Neuron (in vitro differentiated cells): ENCODE results near the genes ANO10 and ZNF197.

DNA sequence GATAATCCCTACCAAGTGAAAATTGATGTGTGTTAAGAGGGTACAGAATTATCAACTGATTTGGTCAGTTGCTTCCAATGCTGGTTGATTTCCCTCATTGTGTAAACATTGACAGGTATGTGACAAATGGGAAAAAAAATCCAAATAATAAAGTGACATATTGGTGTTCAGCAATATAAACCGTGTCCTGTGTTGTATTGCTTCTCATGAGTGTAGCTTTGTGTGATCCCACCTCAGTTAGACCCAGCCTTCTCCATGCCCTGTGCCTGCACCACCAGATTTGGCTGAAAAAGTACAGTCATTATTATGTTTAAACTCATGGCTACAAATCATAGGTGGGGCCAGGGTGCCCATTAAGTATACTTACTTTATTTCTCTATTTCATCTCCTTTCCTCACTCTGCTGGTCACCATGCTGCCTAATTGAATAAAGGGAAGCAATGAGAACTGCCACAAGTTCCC is 64.7 kb downstream of the SNRK start:
- PRO-cap, result no peak

GRCh38 chr3:43417099-43417905 is 131.0 kb downstream of the SNRK start:
- PRO-cap, result no peak

DNA sequence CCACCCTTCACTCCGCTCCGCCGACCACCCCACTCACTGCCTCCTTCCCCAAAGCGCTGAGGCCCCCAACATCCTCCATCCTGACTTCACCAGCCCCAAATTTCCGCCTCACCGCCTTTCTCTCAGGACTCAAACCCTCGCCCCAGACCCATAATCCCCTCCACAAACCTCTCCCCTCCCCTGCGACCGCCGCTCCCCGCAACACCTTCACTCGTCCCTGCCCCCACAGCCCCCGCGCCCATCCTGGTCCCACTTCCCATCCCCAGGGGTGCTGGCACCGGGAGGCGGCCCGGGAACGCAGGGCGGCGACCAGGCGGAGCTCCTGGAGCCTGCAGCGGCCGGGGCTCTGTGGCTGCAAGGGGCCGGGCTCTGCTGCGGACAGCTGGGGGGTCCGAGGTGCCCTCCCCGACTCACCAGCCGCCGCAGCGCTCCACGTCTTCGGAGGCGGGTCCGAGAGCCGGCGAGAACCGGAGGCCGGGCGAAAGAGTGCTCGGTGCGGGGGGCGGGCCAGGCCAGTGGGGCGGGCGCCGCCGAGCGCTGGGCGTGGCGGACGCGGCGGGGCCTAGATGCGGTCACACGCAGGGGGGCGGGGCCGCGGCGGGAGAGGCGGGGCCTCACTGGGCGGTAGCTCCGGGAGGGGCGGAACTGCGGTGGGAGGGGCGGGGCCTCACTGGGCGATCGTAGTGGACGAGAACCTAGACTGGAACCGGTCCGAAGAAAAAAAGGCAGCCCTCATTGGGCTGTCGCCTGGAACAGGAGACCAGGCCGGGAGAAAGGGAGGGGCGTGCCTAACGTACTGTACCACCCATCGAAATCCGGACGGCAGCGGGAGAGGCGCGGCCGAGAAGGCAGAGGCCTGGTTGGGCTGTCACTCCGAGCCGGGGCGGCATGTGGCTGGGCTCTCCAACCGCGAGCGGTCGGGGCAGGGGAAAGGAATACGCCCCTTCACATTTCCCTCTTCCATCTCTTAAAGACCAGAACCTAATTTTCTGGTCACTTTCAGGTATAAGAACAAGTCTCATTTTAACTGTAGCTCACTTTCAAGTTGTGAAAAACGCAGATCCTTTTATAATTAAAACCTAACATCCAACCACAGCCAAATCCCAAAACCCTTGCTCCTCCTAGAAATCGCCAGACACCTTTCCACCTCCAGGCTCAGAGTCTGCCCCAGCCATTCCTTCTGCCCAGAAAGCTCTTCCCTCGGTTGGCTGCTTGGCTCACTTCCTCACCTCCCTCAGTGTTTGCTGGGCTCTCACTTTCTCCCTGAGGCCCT is at the start of gene ANO10:
Gene ANO10, minus strand, starts transcription at position 517 of the 1,273 bp plus-strand sequence.
- PRO-cap, result bidirectional peak, plus-strand start at position 871 of the sequence, minus-strand start at position 350 of the sequence

- PRO-cap, result no peak
Observed at GRCh38 chr3:43644240-43644680, 22.4 kb upstream of the ANO10 start.

DNA sequence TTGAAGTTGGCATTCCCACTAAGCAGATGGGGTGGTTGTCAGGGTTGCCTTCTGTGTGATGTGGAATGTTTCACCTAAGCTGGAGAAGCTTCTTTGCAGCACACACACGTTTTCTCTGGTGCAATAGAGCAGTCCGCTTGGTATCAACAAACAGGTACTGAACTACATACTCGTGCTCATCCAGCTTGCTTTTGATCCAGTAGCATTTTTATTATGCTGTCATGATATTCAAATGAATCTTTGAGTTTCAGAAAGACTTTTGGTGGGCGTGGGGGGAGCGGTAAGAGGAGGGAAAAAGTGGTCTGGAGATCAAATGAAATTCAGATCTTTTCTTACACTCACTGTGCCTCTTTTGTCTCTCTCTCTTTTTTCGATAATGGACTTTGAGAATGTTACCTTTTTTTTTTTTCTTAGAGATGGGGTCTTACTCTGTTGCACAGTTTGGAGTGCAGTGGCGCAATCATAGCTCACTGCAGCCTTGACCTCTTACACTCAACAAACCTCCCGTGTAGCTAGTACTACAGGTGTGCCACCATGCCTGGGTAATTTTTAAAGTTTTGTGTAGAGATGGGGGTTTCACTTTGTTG is 15.4 kb downstream of the ABHD5 start:
- PRO-cap, result no peak

- PRO-cap, result no peak
Observed at GRCh38 chr3:43748182-43748696, 57.5 kb downstream of the ABHD5 start.

DNA sequence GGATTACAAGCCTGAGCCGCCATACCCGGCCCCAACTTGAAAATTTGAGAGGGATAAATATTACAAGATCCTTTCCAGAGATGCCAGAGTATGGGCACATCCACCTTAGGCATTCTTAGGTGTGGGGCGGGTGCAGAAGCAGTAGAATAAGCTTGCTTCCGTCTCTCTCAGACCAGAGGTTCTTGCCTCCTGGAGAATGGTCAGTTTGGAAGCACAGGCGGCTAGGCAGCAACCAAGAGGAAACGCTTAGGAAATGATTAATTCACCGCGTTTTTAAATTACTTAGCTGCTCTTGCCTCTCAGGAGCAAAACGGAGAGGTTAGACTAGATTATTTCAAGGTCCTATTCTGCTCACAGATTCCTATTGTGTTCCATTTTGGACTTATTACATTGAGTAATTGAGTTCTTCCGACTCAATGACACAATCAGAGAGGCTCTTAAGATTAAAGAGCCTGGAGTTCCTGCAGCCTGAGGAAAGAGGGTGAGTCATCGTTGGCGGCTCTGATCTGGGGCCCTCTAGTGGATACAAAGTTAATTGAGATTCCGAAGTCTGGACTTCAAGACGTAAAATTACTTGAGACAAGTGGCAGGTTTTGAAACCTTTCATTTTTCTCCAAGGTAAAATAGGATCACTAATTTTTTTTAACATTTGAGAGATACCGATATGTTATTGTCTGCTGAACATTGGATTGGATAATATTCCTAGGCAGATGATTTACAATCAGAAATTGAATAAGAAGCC is 5.9 kb upstream of the TOPAZ1 start:
- PRO-cap, result no peak

- PRO-cap, result no peak
Observed at GRCh38 chr3:44509619-44510066, 32.2 kb upstream of the ZNF445 start.

DNA sequence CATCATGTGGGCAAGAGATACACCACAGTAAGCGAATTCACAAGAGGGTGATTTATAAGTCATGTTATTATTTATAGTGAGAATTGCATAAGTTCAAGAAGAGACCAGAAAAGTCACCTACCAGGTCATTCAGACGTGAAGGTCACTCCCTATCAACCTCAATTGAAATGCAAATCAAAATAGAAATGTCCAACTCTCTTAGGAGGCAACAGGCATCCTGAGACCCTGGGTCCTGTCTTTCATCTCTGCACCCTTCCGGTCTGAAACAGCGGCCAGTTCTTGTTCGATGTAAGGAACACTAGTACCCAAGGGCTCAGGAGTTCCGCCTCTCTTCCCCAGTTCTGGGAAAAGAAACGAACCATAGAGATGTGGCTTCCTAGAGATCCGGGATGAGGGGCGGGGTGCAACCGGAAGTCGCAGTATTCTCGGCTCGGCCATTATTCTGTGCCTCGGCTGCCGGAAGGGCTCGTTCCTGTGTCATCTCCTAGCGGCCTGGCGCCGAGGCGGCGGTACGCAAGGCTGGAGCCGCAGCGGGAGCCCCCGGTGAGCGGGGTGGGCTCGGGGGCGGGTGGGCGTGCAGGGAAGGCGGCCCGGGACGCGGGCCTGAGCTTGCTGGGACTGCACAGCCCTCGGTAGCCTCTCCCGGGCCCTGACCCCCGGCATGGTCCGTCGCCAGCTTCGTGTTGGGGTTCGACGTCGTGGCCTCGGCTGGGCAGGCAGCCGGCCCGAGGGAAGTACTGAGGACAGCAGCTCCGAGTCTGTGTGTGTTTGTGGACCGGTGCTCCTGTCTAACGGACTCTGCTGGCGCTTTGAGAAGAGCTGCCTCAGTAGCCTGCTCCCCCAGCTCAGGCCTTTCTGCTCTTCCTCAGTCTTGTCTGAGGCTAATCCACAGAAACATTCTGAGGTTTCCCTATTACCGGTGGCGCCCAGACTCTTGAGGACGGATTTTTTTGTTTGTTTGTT is at the start of gene ZNF197:
Gene ZNF197, plus strand, starts transcription at position 436 of the 963 bp plus-strand sequence.
- PRO-cap, result bidirectional peak, plus-strand start at position 437 of the sequence, minus-strand start at position 262 of the sequence

DNA sequence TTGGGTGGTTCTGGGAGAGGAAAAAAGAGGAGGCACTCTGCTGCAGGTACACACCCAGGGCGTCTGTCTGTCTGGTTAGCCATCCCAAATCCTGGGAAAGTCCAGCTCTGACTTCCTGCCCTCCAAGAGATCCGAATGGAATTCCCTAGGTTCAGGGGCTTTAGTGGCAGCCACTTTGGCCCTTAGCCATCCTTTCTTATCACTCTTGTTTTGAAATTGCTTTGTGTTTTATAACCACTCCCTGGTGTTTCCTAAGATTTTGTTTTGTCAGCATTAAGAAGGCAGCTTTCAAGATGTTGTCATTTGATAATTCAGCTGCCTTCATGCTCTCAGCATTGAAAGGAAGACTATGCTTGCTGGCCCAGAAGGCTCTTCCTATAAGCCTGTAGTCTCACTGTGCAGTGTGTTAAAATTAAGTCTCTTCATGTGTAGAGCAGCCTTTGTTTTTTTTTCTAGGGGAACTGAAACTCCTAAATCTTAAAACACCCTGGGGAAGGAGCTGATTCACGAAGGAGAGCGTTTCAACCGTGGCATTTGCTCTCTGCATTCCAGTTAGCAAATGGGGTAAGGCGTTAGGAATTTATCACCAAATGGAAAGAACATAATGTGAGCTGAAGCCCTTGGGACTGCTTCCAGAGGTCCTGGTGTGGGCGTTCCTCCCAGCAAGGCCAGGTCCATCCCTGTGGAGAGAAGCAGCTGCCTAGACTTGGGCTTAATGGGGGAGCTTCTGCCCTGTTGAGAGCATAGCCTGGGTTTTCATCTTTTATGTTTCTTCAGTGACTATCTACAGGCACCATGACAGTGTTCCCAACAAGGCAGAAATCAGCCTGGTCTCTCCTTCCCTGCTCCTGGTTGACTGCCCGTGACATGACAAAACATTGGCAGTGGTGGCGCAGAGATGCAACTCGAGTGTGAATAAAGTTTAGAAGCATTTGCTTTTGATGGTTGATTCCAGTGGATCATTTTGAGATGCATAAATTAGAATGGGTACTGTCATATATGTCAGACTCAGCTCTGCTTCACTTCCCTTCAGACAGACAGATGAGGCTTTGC is 14.1 kb upstream of the CLEC3B start:
- PRO-cap, result no peak

GRCh38 chr3:45026803-45027689 is 943 bp downstream of the CLEC3B start:
- PRO-cap, result bidirectional peak, plus-strand start at chr3:45027249, minus-strand start at chr3:45027040

DNA sequence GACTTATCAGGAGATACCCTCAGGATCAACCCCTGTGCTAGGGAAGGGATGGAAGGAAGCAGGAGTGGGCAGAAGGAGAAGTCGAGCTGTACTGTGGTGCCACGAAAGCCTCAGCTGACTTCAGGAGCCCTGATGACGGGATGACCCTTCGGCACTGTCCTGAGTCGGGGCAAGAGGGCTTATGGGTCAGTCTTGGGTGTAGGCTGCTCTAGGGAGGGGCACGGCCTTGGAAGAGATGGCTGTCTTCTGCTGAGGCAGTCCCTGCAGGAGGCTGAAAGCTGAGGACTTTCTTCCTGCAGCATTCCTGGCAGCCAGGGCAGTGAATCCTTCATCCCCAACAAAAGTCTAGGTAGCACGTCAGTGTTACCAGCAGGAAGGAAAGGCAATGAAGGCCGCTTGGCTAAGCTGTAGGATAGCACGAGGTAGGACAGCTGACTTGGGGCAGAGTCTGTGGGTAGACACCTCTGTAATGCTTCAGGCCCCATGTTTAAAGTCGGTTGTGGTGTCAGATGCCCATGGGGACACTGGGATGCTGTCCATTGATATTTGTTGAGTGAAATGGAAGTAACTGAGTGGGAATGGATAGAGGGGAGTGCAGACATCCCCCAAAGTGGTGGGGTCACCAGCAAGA is 7.9 kb downstream of the CLEC3B start:
- PRO-cap, result no peak

DNA sequence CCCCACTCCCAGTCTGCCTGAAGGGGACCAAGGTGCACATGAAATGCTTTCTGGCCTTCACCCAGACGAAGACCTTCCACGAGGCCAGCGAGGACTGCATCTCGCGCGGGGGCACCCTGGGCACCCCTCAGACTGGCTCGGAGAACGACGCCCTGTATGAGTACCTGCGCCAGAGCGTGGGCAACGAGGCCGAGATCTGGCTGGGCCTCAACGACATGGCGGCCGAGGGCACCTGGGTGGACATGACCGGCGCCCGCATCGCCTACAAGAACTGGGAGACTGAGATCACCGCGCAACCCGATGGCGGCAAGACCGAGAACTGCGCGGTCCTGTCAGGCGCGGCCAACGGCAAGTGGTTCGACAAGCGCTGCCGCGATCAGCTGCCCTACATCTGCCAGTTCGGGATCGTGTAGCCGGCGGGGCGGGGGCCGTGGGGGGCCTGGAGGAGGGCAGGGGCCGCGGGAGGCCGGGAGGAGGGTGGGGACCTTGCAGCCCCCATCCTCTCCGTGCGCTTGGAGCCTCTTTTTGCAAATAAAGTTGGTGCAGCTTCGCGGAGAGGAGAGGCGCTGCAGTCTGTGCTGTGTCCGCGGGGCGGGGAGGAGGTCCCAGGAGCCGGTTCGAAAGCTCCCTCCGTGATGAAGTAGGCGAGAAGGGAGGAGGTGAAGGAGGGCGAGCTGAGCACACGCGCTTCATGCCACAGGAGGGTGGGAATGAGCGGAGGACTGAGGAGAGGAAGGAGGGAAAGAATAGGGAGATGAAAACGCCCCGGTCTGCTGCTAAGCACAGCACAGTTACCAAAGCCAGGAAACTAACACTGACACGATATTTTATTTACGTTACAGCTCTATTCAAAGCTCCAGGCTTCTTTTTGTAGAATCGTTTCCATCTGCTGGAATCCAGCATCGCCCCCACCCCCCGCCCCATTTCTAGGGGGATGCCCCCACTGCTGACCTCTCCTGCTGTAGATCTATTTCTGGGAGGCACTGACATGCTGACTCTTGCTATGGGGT is 9.7 kb downstream of the CLEC3B start:
- PRO-cap, result bidirectional peak, plus-strand start at position 363 of the sequence, minus-strand start at position 321 of the sequence

DNA sequence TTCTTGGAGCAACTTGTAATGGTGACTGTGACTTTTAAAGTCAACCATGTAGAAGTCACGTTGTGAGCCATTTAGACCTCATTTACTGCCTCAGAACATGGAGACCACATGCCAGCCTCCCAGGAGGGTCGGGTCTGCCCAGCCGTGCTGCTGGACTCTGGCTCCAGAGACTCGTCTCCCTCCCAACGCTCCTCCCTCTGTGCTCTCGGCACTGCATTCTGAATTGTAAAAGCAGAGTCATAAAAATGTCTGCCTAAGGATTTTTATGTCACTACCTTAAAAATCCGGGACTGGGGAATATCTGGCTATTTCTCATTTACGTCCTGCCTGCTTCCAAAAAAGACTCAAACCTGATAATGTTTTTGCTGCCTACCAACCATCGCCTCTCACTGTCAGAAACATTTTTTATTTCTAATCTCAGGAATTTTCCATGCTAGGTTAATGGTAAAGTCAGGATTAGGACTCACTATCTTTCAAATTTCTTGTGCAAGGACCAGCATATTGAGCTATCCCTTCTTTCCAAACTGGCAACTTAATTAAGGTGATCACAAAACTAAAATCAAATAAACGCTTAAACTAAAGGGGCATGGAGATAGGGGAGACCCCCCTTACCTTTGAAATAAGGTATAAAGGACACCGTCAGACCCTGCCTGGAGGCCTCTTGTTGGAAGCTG is 53.4 kb downstream of the CDCP1 start:
- PRO-cap, result no peak

- PRO-cap, result no peak
Observed at GRCh38 chr3:45093339-45093990, 52.7 kb downstream of the CDCP1 start.

GRCh38 chr3:45095265-45095626 is 50.9 kb downstream of the CDCP1 start:
- PRO-cap, result no peak

DNA sequence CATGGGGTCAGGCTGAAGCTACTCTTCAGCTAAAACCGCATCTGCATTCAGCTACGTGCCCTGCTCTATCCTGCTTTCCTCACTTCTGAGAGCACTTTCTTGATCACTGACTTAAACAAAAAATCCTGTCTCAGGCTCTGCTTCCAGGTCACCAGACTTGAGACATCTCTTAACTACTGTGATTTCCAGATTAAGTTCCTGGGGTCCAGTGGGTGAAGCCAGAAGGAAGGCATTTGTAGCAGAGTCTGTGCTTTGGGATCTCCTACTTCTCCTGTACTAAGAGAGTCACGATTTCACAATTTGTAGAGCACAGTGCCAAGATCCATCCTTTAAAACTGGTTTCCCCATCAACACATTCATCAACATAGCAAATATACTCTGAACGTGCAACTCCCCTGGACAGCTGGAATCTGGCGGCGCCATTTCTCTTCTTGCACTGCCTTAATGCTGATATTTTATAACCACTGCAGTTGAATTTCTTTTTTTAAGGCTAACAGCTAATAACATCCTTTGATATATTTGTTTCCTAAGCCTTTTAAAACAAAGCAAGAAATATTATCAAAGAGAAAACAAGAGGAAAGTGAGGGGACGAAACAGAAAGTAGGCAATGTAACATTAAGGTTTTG is 33.2 kb downstream of the CDCP1 start:
- PRO-cap, result no peak

- PRO-cap, result no peak
Observed at GRCh38 chr3:45120118-45120882, 25.9 kb downstream of the CDCP1 start.

DNA sequence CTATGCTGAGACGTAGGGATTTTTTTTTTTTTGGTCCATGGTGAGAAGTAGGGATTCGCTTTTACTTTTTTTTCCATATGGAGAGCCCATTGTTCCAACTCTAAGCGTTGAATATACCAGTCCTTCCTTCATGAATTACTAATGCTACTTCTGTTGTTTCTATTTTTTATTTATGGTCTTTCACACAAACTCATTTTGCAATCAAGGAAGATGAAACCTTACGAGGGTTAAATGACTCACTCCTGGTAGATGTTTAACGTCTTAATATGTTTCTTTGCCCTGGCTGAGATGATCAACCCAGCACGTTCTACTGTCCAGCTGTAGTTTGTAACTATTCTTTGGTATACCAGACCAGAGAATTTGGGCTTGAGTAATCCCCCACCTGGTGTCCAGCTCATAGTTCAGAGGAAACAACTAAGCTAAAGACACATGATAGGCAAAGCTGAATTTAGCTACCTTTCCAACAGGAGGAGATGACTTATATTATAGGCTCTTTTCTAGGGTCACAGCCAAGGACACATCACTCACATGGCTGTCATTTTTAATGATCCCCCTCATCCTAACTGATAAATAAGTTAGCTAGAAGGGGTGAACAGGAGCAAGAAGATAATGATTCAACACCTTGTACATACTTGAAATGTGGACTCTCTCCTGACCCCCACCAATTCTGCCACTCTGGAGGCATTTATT is 23.0 kb downstream of the CDCP1 start:
- PRO-cap, result no peak

DNA sequence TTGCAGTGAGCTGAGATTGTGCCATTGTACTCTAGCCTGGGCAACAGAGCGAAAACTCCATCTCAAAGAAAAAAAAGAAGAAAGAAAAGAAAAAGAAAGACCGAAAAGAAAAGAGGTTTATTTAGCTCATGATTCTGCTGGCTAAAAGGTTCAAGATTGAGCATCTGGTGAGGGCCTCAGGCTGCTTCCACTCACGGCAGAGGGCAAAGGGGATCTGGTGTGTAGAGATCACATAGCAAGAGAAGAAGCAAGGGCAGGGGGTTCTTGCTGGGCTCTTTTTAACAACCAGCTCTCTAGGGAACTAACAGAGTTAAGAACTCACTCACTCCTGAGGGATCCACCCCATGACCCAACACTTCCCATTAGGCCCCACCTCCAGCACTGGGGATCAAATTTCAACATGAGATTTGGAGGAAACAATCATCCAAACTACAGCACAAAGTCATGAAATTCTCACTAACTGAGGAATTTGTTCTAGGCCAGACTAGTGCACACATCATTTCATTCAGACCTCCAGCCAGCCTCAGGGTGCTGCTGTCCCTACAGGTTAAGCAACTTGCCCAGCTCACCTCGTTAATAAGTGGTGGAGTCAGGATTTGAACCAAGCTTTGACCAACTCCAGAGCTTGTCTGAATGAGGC is 7.3 kb downstream of the CDCP1 start:
- PRO-cap, result no peak